Parietal lobe (tissue), 2 donors: Measurements from ENCODE around the genes SSBP2 and XRCC4.

GRCh38 chr5:80816003-80816751 lies 144.0 kb upstream of the RASGRF2 start:
- RAMPAGE, long total RNA: no peak

GRCh38 chr5:80961663-80962245 lies 1.6 kb downstream of the RASGRF2 start:
- RAMPAGE, long total RNA: no peak

- RAMPAGE, long total RNA: no peak
Measured at GRCh38 chr5:81187809-81188449, 45.2 kb upstream of the CKMT2 start.

DNA sequence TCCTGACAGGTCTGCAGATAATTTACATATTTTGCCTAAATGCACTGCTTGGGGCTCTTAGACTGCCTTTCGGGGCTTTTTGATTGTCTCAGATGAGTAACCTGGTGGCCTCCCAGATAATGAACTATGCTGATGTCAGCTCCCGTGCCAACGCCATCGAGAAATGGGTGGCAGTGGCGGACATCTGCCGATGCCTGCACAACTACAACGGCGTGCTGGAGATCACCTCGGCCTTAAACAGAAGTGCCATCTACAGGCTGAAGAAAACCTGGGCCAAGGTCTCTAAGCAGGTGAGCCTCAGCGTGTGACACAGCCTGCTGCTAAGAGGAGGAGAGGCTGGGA lies 20.9 kb upstream of the CKMT2 start:
- RAMPAGE, long total RNA: no peak

DNA sequence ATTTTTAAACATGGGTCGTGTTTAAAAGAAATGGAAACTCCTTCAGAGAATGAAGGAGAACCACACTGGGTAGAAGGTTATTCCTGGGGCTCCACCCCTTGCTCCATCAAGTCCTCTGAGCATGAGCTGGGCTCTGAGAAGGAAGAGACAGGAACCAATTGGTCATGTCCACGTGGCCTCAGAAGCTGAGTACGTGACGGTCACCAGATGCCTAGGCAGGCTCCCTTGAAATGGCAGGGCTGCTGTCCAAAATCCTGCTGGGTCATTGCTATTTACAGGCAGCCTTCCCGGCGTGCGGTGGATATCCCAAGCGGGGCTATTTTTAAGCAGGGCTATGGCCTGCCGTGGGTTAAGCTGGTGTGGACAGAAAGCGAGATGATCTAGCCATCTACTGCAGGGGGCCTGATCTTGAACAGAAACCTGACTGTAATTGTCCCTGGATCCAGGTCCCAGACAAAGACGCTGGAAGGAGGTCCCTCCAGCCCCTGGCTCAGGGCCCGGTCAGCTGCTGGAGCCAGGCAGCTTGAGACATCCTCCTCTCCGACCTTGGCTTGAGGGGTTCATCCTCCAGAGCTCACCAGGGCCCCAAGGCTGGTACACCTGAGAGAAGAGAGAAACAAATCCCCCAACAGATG lies 586 bp upstream of the CKMT2 start:
- RAMPAGE, long total RNA: no peak

GRCh38 chr5:81251966-81252316 lies 18.8 kb downstream of the CKMT2 start:
- RAMPAGE, long total RNA: no peak

DNA sequence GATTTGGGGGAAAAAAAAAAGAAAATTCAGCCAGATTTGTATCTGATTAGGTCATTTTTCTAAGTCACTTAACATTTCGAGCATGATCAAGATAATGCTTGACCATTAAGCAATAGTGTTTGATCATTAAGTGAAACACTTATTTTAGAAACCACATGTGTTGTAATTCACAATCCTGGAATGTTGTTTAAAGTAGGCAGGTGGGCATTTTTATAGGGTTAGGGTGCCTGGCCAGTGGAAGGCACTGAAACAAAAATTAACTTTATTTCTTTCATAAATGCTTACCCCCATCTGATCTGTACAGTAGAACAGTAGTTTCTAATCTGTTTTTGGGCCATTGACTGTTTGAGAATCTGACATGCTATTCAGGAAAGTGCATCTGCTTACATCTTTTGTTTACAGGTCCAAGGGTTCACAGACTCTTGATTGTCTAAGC lies 9.1 kb downstream of the ZCCHC9 start:
- RAMPAGE, long total RNA: no peak

GRCh38 chr5:81392971-81393384 lies 956 bp downstream of the ACOT12 start:
- RAMPAGE, long total RNA: no peak

- RAMPAGE, long total RNA: no peak
Measured at GRCh38 chr5:81506763-81507480, 113.0 kb upstream of the ACOT12 start.

DNA sequence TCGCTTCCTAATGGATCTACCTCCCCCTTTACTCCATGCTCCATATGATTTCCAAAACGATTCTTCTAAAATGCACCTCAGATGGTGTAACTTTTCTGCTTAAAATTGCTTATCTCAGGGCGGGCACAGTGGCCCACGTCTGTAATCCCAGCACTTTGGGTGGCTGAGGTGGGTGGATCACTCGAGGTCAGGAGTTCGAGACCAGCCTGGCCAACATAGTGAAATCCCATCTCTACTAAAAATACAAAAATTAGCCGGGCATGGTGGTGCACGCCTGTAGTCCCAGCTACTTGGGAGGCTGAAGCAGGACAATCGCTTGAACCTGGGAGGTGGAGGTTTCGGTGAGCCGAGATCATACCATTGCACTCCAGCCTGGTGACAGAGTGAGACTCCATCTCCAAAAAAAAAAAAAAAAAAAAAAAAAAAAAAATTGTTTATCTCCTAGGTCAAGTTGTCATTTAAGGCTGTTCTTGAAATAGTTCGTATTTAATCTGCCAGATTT lies 12.1 kb downstream of the SSBP2 start:
- RAMPAGE, long total RNA: no peak

GRCh38 chr5:81750676-81751653 lies at the start of gene SSBP2:
TSS of gene SSBP2 (minus strand) at chr5:81751097.
- RAMPAGE, long total RNA: no peak

DNA sequence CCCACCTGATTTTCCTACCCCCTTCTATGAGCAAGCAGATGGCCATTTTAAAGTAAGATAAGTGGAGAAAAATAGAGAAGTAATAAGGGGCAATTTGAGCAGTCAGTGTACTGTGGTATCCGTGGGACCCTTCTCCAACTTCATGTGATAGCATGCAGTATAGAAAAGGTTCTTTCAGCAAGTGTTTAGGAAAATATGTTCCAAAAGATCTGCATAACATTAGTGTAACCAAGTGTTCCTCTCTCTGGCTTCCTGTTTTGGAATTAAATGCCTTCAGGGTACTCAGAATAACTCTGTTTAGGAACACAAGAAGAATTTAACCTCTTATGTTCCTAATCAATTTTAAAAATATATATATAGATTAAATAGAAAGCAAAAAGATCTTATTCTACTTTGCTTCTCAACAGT lies 135.0 kb downstream of the ATG10 start:
- RAMPAGE, long total RNA: no peak

DNA sequence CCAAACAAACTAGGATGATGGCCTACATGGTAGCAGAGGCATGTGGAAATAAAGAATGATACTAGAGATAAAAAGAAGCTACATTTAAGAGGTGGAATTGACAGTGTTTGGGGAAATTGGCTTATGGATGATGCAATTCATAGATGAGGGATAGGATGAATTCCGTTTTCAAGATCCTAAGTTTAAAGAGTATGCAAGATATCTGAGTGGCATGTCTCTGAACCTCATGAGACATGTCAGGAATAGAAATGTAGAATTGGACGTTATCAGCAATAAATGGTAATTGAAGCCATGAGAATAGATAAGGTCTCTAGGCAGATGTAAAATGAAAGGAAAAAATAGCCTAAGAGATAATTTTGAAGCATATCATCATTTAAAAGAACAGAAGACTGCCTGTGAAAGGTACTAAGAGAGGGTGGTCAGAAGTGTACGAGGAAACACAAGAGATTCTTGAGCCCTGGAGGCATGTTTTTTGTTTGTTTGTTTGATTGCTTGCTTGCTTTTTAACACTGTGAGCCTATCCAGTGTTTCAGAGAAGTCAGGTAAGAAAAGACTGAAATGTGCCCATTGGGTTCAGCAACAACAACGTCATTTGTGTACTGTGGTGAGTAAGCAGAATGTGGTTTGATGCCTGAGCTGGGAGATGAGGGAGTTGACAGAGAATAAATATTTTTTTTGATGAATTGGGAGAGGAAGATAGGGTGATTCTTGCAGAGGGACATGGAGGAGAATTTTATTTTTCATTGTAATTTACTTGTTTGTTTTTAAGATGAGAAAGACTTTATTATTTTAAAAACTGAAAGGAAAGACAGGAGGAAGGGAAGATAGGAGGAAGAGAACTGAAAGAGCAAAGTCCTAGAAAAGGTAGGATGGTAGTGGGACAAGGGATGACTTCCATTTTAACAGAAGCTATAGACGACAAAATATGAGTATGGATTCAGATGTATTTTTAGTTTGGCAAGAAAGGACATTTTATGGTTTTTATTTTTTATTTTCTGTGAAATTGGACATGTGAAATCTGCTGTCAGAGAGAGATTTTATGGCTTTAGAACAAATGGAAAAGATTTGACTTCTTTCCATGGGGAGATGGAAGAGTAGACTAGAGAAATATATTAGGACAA lies 73.2 kb downstream of the RPS23 start:
- RAMPAGE, long total RNA: no peak

GRCh38 chr5:83027085-83027813 lies 49.9 kb downstream of the TMEM167A start:
- RAMPAGE, long total RNA: no peak

- RAMPAGE, long total RNA: start-site peak on the minus strand at chr5:83077349-83077416, 1,125 and 248 reads in 2 replicates
Measured at GRCh38 chr5:83077298-83078477, at the start of gene XRCC4. TSS of gene XRCC4 (plus strand) at chr5:83077547.

DNA sequence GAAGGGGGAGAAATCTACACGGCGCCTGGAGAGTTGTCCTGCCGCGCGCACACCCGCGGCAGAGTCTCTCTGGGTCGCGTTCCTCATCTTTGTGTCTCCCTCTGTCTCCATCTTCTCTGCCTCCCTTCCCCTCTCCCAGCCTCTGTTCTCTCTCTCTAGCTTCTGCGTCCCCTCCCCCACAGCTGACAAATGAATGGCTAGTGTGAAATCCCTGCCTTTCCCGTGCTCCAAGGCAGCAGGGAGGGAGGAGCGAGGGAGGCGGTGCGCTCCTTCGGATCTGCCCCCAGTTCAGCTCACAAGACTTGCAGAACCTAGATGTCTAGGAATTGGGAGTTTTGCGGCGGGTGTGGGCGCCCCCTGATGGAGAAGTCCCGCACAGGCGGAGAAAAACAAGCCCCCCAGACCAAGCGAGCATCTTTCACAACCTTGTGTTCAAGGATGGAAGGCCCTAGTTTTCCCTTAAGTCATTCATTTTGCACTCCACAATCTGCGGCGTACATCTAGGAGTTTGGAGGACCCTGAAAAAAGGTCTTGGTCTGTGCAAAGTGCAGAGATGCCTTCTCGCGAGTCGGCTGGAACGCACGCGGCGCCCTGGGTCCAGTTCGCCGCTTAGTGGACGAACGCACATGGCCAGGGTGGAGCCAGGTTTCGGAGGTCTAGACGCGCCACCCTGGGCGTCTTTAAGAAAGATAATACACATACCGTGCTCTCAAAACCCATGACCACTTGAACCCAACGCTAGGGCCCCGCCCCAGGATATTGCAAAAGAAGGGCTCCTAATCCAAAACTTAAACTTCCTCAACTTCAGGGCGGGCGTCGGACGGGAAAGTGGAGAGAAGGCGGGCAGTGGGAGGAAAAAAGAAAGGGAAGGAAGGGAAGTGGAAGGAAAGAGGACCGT lies 2.1 kb downstream of the VCAN start:
- RAMPAGE, long total RNA: no peak

- RAMPAGE, long total RNA: no peak
Measured at GRCh38 chr5:83475363-83476049, 4.0 kb downstream of the VCAN start.

- RAMPAGE, long total RNA: no peak
Measured at GRCh38 chr5:84384954-84385260, 227 bp upstream of the EDIL3 start.

- RAMPAGE, long total RNA: no peak
Measured at GRCh38 chr5:85647356-85648348, 970.1 kb upstream of the COX7C start.

GRCh38 chr5:85975156-85975562 lies 642.6 kb upstream of the COX7C start:
- RAMPAGE, long total RNA: no peak